CD14-positive monocyte (primary cell): ENCODE data around the genes EIF5A, NEURL4, TNFSF12, CD68 and WRAP53.

- CAGE, long polyA plus RNA: start-site peak on the plus strand at chr17:7307535-7307732, 414 and 371 reads in 2 replicates; start-site peak on the plus strand at chr17:7307991-7308021, 99 and 243 reads in 2 replicates
Measured at GRCh38 chr17:7307500-7308511, at the start of gene EIF5A. TSS of gene EIF5A (plus strand) at chr17:7307628.

DNA sequence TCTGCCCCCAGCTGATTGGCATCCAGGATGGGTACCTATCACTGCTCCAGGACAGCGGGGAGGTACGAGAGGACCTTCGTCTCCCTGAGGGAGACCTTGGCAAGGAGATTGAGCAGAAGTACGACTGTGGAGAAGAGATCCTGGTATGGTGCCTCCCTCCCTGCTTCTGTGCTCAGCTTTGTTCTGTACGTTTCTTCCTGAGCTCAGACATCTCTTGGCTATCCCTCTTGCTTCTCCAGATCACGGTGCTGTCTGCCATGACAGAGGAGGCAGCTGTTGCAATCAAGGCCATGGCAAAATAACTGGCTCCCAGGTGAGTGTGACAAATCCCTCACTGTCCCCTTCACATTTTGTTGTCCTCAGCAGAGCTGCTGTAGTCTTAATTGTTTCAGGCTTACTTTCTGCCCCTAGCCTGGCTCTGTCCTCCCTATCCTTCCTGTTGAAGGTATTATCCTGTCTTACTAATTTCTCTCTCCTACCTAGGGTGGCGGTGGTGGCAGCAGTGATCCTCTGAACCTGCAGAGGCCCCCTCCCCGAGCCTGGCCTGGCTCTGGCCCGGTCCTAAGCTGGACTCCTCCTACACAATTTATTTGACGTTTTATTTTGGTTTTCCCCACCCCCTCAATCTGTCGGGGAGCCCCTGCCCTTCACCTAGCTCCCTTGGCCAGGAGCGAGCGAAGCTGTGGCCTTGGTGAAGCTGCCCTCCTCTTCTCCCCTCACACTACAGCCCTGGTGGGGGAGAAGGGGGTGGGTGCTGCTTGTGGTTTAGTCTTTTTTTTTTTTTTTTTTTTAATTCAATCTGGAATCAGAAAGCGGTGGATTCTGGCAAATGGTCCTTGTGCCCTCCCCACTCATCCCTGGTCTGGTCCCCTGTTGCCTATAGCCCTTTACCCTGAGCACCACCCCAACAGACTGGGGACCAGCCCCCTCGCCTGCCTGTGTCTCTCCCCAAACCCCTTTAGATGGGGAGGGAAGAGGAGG is 3.5 kb downstream of the GPS2 start:
- CAGE, long polyA plus RNA: no peak

GRCh38 chr17:7329255-7330059 is at the start of gene NEURL4:
TSS of gene NEURL4 (minus strand) at chr17:7329335.
- CAGE, long polyA plus RNA: no peak

DNA sequence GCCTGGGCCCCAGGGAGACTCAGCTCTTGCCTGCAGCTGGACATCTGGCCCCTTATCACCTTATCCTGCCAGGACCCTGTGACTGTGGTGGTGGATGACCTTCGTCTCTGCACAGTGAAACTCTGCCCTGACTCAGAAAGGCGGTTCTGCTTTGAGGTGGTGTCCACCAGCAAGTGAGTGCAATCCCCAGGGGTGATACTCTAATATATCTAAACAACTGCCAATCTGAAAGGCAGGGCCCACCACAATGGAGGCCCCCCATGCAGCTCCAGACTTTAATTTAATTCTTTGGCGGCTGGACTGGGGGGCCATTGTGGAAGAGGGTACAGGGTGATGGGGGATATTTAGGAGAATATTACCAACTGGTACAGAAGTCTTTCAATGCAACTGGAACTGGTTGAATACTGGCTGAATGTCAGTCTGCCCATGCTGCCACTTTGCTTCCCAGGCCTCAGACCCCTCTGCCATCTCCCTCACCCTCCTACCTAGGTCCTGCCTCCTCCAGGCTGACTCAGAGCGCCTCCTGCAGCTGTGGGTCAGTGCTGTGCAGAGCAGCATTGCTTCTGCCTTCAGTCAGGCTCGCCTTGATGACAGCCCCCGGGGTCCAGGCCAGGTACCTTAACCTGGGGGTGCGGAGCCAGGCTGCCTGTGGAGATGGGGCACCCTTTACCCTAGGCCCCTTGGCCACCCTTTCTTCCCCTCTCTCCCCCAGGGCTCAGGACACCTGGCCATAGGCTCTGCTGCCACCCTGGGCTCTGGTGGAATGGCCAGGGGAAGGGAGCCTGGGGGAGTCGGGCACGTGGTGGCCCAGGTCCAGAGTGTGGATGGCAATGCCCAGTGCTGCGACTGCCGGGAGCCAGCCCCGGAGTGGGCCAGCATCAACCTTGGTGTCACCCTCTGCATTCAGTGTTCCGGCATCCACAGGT is 5.4 kb upstream of the KCTD11 start:
- CAGE, long polyA plus RNA: no peak

- CAGE, long polyA plus RNA: no peak
Measured at GRCh38 chr17:7383718-7384746, 3.1 kb downstream of the TNK1 start.

DNA sequence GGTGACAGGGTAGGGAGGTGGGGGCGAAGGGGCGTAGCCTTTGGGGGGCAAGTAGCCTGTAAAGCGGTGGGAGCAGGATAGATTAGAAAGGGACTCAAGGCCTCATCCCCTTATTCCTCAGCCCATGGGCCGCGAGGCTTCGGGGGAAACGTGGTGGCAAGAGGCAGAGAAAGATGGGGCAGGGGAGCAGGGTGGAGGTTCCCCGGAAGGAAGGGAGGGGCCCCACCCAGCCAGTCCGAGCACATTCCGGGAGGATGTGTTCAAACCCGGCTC is 608 bp downstream of the PLSCR3 start:
- CAGE, long polyA plus RNA: no peak

- CAGE, long polyA plus RNA: no peak
Measured at GRCh38 chr17:7436868-7437444, 1.7 kb downstream of the TMEM102 start.

GRCh38 chr17:7486554-7487048 is 5.4 kb downstream of the SLC35G6 start:
- CAGE, long polyA plus RNA: no peak

DNA sequence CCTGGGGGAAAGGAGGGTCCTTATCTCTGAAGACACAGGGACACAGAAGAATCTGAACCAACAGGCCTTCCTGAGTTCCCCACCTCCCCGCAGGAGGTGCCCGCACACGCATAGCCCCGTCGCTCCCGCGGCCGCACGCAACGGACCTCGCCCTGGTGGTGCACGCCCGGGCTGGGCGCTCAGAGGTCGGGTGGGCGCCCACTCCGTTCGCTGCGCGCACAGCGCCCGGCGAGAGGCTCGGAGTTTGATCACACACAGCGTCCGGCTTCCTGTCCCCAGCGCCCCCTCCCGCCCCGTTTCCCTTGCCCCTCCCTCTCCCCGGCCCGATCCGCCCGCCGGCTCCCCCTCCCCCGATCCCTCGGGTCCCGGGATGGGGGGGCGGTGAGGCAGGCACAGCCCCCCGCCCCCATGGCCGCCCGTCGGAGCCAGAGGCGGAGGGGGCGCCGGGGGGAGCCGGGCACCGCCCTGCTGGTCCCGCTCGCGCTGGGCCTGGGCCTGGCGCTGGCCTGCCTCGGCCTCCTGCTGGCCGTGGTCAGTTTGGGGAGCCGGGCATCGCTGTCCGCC is at the start of gene TNFSF12:
TSS of gene TNFSF12 (plus strand) at position 313 of the 564 bp plus-strand sequence.
- CAGE, long polyA plus RNA: no peak

DNA sequence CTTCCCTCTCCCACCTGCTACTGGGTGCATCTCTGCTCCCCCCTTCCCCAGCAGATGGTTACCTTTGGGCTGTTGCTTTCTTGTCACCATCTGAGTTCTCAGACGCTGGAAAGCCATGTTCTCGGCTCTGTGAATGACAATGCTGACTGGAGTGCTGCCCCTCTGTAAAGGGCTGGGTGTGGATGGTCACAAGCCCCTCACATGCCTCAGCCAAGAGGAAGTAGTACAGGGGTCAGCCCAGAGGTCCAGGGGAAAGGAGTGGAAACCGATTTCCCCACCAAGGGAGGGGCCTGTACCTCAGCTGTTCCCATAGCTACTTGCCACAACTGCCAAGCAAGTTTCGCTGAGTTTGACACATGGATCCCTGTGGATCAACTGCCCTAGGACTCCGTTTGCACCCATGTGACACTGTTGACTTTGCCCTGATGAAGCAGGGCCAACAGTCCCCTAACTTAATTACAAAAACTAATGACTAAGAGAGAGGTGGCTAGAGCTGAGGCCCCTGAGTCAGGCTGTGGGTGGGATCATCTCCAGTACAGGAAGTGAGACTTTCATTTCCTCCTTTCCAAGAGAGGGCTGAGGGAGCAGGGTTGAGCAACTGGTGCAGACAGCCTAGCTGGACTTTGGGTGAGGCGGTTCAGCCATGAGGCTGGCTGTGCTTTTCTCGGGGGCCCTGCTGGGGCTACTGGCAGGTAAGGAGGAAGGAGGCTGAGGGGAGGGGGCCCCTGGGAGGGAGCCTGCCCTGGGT is at the start of gene CD68:
TSS of gene CD68 (plus strand) at position 604 of the 748 bp plus-strand sequence.
- CAGE, long polyA plus RNA: no peak

- CAGE, long polyA plus RNA: no peak
Measured at GRCh38 chr17:7582651-7583201, 926 bp upstream of the MPDU1 start.

GRCh38 chr17:7587321-7588477 is 2.2 kb downstream of the SOX15 start:
- CAGE, long polyA plus RNA: start-site peak on the minus strand at chr17:7587431-7587898, 17 and 32 reads in 2 replicates

DNA sequence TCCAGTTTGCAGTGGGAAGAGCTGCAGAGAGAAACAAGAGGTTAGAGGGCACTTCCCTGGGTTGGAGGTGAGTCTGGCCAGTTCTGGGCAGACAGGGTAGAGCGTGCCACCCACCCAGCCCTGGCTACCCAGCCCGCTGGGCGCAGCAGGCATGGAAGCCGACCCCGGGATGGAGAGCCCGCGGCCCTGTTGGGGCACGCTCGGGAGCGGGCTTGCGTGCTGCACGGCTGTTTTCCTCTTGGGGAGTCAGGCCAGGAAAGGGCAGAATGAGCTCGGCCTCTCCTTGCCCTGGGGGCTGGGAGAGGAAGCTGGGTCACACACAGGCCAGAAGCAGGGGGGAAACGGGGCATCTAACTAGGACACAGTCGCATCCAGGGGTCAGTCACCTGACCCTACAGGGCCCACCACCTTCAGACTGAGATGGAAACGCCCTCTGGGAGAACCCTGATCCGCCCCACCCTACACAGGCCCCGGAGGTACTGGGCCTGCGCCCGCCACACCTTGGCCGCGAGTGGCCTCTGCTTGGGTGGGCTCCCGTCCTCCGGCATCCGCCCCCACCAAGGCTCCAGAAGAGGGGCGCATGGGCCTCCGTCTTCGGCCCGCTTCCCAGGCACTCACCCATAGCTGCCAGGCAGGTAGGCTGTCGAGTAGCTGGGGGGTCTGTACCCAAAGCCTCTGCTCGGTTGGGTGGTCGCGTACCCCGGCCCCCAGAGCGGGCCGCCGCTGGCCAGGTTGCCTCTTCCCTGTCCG is 1.2 kb downstream of the SOX15 start:
- CAGE, long polyA plus RNA: no peak

DNA sequence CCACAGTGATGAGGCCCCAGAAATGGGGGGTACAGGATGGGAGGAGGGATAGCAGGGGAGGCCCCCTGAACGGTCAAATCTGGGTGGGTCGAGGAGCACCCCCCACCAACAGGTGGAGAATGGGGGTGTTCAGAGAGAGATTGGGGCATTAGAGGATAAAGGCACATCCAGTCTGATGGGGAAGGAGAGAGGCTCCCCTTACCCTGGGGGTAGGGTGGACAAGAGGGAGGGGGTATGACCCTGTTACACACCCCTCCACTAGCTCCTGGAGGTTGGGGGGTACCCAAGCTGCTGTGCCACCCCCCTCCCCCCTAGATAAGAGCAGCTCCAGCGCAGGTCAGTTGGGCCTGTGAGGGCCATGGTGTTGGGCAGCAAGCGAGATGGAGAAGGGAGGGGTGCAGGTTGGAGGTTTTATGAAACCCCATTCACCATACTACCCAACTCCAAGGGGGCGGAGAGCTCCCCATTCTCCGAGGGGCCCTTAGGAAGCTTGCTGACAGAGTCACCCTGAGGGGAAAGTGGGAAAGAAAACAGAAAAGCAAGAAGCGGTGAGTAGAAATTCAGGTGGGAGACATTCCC is 1.6 kb upstream of the SOX15 start:
- CAGE, long polyA plus RNA: no peak

GRCh38 chr17:7687894-7689080 is at the start of gene WRAP53:
TSS of gene WRAP53 (plus strand) at chr17:7688477.
- CAGE, long polyA plus RNA: no peak

- CAGE, long polyA plus RNA: start-site peak on the plus strand at chr17:7838631-7838766, 29 and 24 reads in 2 replicates
Measured at GRCh38 chr17:7838600-7839442, 4.8 kb downstream of the KDM6B start.

DNA sequence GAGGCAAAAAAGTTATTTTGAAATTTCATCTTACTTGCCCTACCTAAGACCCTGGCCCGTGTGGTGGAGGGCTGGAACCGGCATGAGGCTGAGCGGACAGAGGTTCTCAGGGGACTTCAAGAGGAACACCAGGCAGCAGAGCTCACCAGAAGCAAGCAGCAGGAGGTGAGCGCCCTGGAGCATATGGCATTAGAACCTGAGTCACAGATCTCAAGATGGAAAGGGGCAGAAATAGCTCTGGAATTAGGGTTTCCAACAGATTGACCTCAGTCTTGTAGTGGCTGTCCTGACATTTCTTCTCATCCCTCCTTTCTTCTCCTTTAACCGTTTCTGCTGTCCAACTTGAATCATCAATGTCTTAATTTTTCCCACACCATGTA is 4.6 kb downstream of the CNTROB start:
- CAGE, long polyA plus RNA: no peak

DNA sequence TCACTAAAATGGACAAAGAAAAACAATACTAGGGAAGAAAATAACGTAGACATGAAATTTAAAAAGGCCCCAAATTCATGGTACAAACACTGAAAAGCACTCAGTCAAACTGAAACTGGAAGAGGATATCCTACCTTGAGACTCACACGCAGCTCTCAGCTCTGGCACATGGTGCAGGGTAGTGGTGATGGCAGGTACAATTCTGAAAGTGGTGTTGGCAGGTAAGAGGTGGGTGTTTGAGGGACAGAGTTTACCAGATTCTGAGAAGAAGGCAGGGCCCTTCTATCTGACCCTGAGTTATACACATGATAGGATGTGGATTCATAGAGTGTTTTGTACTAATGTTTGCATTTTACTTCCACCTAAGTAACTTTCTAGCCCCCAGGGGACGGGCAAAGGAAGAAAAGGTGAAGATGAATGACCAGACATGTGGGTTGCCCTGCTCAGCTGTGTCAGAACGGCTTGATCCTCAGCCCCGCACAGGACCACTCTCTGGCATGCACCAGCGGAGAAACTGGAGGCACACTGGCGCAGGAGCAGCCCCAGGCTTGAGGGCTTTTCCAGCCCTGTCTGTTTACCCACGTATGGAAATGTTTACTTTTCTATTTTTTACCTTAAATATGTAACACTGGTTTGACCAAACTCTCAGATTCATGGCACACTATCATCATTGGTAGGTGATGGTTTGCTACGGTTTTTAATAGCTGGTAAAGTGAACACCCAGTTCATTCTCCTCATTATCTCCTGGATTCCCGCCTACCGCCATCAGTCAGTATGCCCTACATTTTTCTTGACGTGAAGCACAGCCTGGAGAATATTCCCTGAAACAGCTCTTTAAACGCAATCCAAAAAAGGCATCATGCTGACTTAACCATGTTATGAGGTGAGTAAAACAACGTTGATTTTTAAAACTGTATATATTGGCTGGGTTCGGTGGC is 19.7 kb downstream of the CNTROB start:
- CAGE, long polyA plus RNA: no peak

DNA sequence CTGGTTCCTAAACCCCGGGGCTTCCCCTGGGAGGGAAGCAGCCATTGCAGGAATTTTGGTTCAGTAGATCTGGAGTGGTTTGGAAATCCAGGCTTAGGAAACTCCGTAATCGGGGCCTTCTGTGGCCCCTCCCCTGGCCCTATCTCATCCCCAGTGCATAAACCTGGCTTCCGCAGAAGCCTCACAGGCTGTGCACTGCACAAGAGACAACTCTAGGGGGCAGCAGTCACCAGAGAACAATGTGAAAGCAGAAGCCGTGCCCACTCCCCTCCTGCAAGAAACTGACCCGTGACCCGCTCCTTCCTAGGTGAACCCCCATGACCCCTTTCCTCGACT is 14.2 kb downstream of the GUCY2D start:
- CAGE, long polyA plus RNA: no peak

GRCh38 chr17:8048317-8048965 is 9.6 kb downstream of the ALOX15B start:
- CAGE, long polyA plus RNA: no peak